Measurements from ENCODE around the genes PIWIL4 and KDM4E.

- RRBS = 75% methylated on average over 6 of the region's 13 CpGs
These were observed 29.5 kb downstream of the VSTM5 start for GRCh38 chr11:93820917-93821220.

DNA sequence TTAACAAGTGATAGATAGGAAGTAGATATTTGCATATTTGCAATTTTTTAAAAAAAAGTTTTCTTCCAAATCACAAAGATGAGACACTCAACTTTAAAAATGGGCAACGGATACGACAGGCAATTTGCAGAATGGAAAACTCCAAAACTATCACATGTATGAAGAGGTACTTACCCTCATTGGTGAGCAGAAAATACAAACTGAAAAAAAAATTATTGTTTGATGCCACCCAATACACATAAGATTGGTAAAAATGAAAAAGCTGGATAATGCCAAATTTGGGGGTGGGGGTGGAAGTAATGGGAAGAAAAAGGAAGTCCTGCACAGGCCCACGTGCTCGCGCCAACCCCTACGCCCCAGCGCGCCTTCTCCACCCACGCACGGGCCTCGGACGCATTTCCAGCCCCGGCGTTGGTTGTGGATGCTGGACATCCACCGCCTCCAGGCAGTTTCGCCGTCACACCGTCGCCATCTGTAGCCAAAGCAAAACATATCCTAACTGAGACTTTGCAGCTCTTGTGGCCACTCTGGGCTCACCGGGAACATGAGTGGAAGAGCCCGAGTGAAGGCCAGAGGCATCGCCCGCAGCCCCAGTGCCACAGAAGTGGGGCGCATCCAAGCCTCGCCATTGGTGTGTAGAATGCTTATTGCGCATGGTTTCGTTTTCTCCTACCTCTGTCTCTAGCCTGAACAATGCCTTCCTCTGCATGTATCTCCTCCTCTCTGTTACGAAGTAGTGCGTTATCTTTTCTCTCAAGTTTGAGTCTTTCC lies at the start of gene PIWIL4:
Gene PIWIL4, plus strand, starts transcription at position 394 of the 771 bp plus-strand sequence.
- RRBS = no CpG with 5 or more reads among the region's 29 CpGs

- RRBS = no CpG with 5 or more reads among the region's 8 CpGs
These were observed 35.6 kb downstream of the PIWIL4 start for GRCh38 chr11:94602588-94603323.

- RRBS = no CpG with 5 or more reads among the region's 12 CpGs
These were observed 90.1 kb downstream of the PIWIL4 start for GRCh38 chr11:94657236-94657656.

- RRBS = no CpG with 5 or more reads among the region's 10 CpGs
These were observed 96.6 kb downstream of the CWC15 start for GRCh38 chr11:94876600-94877248.

GRCh38 chr11:94924572-94924937 lies 48.8 kb downstream of the CWC15 start:
- RRBS = no CpG with 5 or more reads among the region's 5 CpGs

DNA sequence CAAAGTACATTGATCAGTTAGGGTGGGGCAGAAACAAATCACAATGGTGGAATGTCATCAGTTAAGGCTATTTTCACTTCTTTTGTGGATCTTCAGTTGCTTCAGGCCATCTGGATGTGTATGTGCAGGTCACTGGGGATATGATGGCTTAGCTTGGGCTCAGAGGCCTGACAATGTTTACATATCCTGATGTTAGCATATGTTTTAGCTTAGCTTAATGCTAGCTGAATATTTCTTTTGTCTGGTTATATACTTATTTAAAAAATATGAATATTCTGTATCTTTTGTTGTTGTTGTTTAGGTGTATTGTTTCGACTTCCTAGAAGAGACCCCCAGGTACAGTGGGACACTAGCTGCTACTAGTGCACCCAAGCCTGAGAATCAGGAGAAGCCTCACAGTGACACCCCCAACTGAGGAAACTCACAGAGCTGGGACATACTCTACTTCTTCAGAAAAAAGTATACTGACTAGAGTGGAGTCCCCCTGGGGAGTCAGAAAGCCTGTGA lies at the start of gene KDM4E:
Gene KDM4E, plus strand, starts transcription at position 369 of the 507 bp plus-strand sequence.
- RRBS = no CpG with 5 or more reads among the region's 1 CpG

DNA sequence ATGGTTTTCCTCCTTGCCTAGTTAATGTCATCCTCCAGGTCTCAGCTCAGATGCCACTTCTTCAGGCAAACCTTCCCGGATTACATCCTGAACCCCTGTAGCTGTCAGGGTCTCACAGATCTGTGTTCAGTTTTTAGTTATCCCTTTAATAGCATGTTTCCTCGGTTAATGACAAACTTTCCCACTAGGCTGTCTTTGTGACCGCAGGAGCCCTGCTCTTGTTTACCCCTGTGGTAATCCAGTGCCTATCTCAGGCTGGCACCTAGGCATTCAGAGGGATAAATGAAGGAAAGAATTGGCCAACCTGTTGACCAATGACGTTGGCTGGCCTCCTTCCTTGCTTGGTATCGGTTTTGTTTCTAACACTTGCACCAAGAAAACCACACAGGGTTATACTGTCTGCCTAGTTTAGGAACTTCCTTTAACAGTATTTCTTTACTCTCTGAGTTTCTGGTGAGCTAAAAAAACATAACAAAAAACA lies 760 bp upstream of the ENDOD1 start:
- RRBS = no CpG with 5 or more reads among the region's 5 CpGs

DNA sequence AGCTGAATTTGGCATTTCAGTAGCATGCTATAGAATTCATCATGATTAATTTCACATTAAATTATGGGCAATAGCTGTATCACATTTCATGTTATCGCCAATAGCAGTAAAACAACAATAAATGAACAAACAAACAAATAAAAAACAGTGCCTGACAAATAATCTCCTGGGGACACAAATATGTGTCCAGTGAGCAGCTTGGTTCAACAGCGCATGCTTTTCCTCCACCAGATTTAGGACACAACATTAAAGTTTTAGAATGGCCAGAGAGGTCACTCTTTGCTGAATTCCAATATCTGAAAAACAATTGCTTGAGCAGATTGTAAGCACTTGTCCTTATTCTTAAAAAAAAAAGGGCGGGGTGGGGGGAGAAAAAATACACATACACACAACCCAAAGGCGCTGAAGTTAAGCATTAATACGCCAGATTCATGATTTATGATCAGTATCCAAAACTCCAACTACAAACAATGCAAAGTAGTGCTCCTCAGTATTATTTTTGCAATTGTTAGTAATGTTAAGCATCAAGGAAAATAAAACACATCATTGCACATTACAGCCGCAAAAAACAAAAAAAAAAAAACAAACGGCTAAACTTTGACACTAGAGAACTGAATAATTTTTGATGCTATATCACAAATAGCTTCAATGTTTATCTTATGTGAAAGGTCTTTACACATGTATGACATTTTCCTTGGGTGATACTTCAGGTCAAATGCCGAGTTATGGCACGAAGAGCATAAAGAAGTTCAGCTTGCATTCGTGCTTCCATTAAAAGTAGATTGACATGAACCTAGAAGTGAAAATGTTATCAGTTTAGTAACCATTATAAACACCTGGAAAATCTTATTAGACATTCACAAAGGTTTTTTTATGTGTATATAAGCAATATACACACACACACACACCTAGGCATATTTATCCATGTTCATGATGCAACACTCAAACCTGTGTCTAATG lies 58.2 kb downstream of the SESN3 start:
- RRBS = no CpG with 5 or more reads among the region's 10 CpGs

DNA sequence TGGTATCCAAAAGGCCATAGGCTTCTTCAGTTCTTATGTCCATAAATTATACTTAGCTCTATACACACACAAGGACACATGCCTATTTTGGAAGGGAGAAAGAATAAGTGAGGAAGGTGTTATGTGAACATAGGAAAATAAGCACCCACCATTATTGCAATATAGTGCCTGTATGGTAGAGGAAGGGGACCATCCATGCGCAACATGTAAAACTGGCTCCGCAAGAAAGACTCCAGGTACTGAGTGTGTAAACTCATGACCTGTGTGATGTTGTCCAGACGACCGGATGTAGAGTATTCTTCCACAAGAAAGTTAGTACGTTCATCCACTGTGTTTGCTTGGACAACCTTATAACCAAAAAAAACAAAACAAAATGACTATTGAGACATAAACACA lies 39.7 kb downstream of the SESN3 start:
- RRBS = no CpG with 5 or more reads among the region's 5 CpGs

- RRBS = no CpG with 5 or more reads among the region's 9 CpGs
These were observed 10.7 kb upstream of the SESN3 start for GRCh38 chr11:95241509-95242302.

- RRBS = no CpG with 5 or more reads among the region's 10 CpGs
These were observed 11.5 kb upstream of the SESN3 start for GRCh38 chr11:95242303-95243193.

GRCh38 chr11:95443570-95443876 lies 212.5 kb upstream of the SESN3 start:
- RRBS = no CpG with 5 or more reads among the region's 4 CpGs

GRCh38 chr11:95682353-95682692 lies 107.3 kb downstream of the FAM76B start:
- RRBS = no CpG with 5 or more reads among the region's 1 CpG

- RRBS = no CpG with 5 or more reads among the region's 4 CpGs
These were observed 96.6 kb downstream of the FAM76B start for GRCh38 chr11:95692915-95693427.

DNA sequence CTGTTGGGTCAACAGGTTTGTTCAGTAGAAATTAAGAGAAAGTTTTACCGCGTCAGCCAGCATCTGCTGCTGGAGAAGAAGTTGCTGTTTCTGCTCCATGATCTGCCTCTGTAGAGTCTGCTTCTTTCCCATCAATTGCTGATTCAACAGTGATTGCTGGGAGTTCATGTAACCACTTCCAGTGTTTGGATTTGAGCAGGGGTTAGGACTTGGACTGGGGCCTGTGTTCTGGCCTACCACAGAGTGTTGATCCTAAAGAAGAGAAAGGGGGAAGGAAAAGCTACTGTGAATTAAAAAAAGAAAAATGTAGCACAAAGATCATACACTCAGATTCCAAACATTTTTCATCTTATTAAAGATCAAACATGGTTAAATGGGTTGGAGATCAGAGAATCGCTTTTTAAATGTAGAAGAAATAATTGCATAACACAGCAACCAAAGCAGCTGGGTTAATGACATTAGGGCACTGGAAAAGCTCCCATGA lies 67.6 kb upstream of the MTMR2 start:
- RRBS = no CpG with 5 or more reads among the region's 3 CpGs

DNA sequence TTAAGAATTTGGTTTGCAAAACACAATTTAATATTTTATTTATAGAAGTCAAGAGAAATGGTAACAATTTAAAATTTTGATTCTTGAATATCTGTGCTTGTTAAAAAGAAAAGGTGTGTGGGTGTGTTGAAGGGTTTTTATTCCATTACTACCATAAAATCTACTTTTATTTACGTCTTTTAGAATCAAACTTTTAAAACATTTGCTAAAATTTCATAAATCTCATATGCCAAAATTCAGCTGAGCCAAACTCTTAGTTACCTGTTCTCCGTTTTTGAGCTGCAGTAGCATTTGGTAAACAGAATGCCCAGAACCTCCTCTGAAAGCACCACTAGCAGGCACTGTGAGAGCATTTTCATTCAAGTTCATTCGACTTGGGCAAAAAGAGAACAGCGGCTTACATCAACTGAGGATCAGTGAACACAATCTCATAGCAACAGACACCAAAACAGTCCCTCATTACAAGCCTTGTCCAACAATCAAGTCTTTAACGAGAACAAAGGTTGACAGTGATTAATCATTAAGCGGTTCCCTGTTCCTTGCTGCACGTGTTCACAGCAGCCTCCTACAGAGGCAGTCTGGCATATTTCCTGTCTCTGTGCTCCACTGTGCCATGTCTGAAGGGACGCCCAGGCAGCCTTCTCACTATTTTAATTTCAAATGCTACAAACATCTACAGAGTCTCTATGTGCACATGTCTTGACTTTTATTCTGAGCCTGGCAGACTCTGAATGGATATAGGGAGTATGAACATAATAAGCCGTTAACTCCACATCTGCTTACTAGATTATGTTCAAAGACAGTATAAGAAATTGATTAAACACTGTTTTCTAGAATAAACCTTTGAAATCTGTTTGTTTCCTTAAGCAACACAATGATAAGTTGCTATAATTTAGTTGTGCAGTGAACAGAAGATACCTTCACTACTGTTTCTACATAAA lies 88.2 kb upstream of the MTMR2 start:
- RRBS = no CpG with 5 or more reads among the region's 9 CpGs

GRCh38 chr11:96194071-96194814 lies 148.8 kb downstream of the MAML2 start:
- RRBS = no CpG with 5 or more reads among the region's 4 CpGs

Data from PFSK-1 (cell line).